NALM6 (cell line): ENCODE data around the gene IRF2.

GRCh38 chr4:182880655-182881390 is 36.4 kb downstream of the DCTD start:
- PRO-cap: no peak

GRCh38 chr4:182897904-182898661 is 19.1 kb downstream of the DCTD start:
- PRO-cap: no peak

GRCh38 chr4:182918714-182919302 is 1.6 kb upstream of the DCTD start:
- PRO-cap: no peak

- PRO-cap: no peak
Measured at GRCh38 chr4:183037321-183037941, 61.6 kb upstream of the WWC2 start.

DNA sequence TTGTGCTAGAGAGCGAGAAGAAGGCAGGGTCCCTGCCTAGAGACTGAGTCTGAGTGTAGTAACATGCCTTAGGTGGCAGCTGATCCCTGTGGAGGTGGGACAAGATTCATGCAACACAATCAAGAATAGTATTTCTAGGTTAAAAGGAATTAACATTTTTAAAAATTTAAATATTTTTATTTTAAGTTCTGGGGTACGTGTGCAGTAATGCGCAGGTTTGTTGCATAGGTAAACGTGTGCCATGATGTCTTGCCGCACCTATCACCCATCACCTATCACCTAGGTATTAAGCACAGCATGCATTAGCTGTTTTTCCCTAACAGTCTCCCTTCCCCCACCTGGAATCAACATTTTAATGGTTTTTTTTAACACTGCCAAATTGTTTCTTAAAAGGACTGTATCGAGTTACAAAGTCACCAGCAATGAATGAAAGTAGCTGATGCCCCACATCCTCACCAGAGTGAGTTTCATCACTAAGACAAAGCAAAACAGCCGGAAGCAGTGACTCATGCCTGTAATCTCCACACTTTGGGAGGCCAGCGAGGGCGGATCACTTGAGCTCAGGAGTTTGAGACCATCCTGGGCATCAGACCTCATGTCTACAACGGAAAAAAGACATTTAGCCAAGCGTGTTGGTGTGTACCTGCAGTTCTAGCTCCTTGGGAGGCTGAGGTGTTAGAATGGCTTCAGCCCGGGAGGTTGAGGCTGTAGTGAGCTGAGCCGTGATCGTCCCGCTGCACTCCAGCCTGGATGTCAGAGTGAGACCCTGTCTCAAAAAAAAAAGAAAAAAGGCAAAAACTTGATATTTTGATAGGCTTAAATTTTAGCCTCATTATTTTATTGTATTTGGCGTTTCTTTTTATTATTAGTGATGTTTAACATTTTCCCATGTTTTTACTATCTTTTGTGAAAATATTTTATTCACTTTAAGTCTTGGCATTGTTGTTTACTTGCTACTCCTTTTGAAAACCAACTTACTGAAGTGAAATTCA is 84.2 kb downstream of the WWC2 start:
- PRO-cap: no peak

GRCh38 chr4:183746771-183747317 is 87.8 kb downstream of the TRAPPC11 start:
- PRO-cap: no peak

DNA sequence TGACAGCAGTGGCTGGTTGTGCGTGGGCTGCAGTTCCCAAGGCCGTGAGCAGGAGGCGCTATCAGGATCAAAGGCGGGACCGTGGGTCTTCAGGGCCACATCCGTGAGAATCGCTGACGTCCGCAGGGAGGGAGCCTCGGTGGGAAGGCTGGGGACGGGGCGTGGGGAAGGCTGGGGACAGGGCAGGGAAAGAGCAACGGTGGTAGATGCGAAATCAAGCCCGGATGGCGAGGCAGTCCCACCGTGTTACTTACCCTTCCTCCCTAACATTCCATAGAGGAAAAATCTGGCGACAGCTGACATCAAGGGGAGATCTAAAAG is 99.3 kb downstream of the TRAPPC11 start:
- PRO-cap: no peak

DNA sequence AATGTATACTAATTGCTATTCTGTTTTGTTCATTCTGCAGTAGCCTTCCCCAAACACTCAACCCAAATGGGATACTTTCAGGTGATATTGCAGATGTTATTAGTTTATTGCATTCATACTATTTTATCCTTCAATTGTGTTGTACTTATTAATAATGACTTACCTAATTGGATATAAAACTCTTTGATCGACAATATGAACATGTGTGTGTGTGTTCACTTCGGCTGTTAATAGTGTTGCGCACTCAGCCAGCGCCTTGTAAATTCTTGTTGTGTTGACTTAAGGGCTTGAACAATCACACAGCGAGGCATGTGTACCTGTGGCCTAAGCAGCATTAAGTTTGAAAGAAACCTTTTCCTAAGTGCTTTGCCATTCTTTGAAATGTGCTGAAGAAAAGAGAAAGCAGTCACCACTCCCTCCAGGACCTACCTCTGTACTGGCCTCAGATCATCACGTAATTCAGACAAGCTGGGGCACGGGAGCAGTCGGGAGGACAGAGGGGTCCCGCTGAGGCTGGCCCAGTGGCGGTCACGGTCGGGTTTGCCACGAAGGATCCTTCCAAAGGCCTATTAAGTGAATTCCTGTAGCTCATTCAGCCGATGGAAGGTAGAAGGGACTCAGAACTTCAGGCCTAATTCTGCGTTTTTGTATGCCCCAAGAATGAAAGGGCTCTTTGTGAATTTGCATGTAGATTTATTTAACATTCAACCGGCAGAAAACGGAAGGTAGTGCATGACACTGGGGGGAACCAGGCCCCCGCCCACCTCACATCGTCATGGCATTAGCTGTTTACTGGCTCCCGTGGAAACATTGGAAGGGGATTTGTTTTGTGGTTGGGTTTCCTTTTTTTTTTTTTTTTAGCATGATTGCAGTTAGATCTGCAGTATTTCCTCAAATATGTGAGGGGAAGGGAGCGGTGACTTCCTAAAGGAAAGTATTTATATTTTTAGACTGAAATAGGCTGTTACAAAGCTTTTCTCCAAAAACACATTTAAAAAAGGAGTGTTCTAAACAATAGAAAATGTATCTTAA is 106.2 kb downstream of the TRAPPC11 start:
- PRO-cap: no peak

DNA sequence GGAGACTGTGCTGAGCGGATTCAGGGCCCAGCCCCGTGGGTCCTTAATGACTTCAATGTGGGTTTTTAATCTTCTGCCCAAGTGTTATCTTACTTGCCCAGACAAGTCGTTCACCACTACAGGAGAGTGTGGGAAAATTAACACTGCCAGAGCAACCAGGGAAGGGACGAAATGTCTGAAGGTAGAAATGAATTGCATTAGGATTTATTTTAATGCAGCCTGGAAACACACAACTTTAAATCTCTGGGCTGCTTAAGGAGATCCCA is 51.9 kb upstream of the STOX2 start:
- PRO-cap: no peak

DNA sequence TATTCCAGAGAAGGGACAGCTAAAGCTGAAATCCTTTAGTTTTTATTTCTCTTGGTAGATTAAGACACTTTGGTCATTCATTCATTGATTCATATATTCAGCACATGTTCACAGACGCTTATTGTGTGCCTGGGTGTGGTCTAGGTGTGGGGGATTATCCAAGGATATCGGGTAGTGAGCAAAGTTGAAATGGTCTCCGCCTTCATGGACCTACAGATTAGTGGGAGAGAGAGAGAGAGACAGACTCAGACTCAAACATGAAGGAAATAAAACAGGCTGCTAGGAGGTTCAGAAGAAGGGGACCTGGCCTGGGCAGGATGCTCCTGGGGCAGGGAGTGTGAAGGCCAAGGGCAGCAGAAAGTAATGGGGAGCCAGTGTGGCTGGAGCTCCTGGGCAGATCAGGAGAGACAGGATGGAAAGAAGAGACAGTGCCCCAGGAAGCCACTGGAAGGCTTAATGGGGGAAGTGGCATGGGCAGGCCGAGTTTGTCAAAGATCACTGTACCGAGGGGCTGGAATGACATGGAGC is 45.1 kb downstream of the STOX2 start:
- PRO-cap: no peak

- PRO-cap: no peak
Measured at GRCh38 chr4:183987992-183988576, 83.0 kb downstream of the STOX2 start.

- PRO-cap: no peak
Measured at GRCh38 chr4:184009748-184010382, 104.8 kb downstream of the STOX2 start.

DNA sequence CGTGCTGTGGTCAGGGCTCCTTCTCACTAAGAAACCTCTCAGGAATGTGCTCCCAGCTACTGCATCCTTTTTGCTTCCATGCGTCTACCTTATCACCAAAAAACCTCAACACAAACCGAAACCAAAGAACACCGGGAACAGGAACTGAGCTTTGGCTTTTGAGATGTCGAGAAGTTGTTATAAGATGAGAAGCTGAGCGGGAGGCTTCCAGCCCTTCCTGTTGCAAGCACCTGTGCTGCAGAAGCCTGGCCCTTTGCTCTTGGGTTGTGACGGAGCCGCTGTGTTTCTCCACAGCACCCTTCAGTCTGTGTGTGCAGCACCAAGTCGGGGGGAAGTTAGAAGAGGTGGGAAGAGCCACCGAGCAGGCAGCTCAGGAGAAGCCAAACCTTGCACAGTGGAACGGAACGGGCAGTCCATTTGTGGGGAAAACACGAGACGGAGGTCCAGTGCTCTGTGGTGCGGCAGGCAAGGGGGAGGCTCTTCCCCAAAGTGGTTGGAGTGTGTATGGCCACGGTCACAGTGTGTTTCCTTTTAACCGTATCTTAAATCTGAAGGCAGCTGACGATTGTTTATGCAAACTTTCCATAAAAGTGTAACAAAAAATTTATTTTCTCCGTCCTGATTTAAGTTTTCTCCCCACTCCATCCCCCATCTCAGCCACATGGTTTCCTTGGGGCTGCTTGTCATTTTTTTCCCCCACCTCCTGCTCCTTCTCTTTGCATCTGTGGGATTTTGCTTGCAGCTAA is 123.5 kb downstream of the STOX2 start:
- PRO-cap: no peak

DNA sequence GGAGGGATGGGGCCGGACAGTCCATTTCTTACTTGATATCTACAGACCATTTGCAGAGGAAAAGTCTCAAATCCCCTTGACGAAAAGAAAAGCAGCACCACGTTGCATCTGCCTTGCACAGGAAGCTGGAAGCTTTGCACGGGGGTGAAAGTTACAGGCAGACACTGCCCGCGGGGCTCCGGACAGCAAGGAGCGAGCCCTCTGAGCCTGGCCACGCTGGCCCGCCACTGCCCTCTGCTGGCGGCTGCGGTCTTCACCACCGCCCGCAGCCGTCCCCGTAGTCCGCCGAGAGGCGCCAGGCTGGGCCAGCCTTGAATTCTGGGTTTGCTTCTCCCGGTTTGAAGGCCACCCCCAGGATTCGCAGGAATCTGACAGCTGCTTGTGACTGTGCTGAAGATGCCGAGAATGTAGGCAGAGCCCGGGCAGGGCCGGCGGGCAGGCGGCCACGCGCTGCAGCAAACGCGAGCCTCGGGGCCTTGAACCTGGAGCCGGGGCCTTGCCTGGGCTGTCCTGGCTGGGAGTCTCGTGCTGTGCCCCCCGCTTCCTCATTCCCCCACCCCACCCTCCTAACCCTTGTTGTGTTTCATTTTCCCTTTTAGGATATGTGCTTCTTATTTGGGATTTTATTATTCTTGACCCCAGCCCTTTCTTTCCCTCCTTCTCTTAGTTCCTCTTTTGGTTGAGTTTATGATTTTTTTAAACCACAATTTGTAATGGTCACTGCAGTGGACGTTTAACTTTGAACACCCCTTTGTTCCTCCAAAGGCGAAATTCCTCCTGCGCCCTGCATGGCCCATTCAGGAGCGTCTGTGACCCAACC is 49.1 kb downstream of the ENPP6 start:
- PRO-cap: no peak

GRCh38 chr4:184264218-184264735 is 46.6 kb upstream of the ENPP6 start:
- PRO-cap: no peak

DNA sequence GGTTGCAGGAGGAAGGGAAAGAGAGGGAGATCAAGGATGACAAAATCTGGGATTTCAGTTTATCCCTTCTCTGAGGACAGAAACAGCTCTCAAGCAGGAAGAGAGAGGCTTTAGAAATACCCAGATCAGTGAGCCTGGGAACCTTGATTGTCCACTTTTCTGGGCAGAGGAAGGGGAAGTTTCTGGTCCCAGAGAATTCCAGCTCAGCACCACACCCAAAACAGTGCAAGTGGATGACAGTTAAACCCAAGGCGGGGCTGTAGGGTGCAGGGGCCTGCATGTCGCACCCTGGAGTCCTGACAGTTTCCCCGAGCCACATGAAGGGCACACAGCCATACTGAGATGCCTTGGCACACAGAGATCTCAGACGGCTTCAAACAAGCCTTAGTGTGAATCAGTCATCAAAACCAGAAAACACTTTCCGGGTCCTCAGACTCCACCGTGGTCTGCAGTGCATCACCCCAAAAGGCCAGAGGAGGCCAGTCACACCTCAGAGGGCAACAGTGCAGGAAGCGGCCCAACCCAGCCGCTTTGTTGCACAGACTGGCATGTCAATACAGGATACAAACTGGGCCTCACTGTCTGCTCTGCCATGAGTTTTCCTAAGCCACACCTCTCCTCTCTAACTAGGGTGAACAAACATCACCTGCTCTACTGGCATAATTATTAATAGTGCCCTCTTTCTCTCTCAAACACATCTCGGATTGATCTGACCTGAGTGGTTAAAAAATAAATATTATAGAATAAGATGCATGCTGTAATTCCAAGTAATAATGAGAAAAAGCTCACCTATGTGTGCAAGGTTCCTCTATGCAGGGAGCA is 64.6 kb upstream of the ENPP6 start:
- PRO-cap: no peak

GRCh38 chr4:184470030-184470522 is 4.3 kb downstream of the IRF2 start:
- PRO-cap: no peak

DNA sequence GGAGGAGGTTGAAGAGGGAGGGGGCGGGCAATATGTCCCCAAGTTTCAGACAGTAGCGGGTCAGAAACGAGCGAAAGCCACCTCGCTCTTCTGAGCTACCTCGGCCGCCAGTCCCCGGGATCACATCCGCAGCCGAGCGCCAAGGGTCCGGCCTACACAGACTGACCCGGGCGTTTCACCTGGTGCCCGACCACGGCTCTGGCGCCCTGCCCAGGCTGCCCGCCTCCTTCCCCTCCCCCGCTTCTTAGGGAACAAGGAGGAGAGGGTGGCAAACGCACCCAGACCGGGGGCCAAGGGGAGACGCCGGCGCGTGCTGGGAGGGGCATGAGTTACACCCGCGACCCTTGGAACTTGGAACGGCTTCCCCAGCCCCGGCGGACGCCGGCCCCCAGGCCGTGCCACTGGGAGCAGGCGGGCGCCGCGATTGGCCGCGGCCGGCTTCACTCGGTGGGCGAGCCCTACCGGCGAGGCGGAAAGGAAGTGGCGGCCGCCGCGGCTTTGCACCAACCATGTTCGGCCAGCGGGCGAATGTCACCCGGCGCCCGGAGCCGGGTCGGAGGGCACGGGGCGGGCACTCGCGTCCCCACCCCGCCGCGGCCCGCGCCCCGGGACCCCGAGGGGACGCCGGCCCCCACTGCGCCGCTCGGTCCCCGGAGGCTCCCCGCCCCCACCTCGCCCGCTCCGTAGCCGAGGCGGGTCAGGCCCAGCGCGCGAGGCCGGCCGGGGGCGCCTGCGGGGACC is 1.5 kb downstream of the IRF2 start:
- PRO-cap: bidirectional peak, plus-strand start at position 325 of the sequence, minus-strand start at position 364 of the sequence

DNA sequence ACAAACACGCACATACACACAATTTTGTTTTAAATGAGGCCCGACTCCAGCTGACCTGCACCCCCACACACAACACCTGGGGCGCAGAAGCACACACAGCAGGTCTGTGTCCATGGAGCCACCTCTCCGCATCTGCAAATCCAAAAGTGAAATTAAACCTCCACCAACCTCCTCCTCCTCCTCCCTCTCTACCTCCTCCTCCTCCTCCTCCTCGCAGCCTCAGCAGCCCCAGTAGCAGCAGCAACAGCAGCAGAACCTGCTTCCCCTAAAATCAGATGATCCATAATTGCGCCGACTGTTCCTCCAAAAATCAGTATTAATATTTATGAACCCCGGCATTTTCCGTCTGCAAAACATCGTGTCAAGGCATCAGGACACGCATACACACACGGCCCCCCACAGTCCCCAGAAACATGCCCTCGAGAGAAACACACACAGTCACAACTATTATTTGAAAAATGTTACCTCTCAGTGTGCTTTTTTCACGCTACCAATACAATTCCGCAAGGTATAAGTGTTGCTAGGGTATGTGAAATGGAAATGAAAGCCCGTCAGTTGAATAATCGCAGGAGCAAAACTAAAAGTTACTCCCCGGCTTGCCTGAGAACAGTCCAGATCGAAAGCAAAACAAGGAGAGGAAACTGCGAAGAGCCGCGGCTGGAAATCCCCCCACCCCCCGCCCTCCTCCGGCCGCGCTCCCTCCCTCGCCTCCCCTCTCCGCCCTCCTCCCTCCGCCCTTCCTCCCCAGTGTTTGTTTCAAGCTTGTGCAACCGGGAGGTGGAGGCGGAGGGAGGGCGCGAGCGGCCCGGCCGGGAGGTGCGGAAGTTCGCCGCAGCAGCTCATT is at the start of gene IRF2:
TSS of gene IRF2 (minus strand) at position 637 of the 844 bp plus-strand sequence.
- PRO-cap: unidirectional peak, minus-strand start at position 134 of the sequence; bidirectional peak, plus-strand start outside the sequence, minus-strand start at position 618 of the sequence

DNA sequence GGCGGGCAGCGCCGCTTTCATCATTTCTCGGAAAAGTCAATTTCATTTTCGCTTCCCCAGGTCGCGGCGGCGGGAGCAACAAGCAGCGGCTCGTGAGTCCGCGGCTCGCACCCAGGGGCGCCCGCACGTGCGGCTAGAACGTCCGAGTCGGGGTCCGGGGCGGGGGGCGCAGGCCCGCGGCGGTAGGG is 302 bp upstream of the IRF2 start:
- PRO-cap: bidirectional peak, plus-strand start at position 59 of the sequence, minus-strand start outside the sequence